Progenitor cell of endocrine pancreas (in vitro differentiated cells): ENCODE measurements around the gene SCPEP1.

- PRO-cap, result unidirectional peak, plus-strand start at chr17:54967648; bidirectional peak, plus-strand start at chr17:54967828, minus-strand start at chr17:54967722
Observed at GRCh38 chr17:54967468-54968108, 866 bp downstream of the COX11 start.

DNA sequence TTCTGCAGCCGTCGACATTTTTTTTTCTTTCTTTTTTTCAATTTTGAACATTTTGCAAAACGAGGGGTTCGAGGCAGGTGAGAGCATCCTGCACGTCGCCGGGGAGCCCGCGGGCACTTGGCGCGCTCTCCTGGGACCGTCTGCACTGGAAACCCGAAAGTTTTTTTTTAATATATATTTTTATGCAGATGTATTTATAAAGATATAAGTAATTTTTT is 282 bp downstream of the HLF start:
- PRO-cap, result no peak

DNA sequence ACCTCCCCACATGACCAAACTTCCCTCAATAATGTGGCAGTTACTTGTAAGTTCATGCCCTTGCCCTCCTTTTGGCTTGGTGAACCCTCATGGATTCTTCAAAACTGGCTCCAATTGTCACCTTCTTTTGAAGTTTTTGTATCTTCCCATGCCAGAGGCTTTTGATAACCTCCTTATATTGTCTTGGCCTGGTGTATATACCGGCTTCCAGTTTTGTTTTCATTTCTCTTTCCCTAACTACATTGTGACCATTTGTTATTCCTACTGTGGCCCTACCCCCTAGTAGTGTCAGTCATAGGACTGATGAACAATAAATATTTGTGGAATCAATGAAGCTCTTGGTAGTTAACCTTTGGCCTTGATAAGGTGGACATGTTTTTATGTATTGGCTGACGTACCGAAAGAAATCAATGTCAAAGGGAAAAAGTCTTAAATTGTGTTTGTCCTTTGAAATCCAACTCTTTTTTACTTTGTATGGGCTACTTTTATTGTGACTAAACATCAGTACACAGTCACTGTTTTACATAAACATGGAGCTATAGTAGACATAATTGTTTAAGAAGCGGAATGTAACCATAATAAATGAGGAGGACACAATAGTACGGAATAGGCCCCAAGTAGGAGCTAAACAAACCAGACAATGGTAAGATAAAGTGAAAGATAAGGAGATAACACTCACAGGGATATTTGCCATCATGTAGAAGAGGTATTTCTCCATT is 109.7 kb upstream of the MMD start:
- PRO-cap, result no peak

DNA sequence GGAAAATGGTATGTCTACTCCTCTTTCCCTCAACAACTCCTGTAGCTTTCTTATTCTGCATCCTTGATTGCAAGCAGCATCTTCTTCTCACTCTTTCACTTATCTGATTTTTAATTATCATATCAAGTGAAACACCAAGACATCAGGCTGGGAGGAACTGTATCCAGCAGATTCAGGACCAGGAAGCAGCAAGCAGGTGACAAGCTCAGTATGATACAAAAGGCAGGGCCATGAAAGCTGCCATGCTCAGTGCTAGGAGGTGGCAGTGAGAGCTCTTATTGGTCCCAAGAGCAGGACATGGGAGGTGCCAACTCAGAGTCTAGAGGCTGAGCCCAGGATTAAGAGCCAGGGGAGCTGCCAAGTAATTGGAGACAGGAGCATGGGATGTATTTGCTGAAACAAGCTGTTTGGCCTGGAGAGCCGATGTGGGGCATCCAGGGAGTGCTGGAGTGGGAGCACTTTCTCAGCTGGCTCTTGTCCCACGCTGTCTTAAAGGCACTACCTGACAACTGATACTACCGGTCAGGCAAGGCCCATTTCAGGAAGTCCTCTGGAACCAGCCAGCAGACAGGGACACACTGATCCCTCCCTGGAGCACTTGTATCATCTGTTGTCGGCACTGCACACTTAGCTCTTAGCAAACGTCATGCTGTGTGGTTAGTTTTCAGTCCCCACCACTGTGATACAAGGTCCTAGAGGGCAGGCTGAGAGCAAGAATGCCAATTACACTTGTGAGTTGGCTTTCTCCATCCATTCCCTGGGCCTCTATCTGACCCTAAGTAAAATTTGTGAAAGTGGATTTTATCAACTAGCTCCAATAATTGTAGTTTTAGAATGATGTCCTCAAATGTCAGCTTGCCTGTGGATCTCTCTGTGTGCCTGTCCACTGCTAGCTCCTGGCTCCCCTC is 19.3 kb downstream of the ANKFN1 start:
- PRO-cap, result no peak

GRCh38 chr17:56577701-56578282 is 15.7 kb upstream of the NOG start:
- PRO-cap, result no peak

DNA sequence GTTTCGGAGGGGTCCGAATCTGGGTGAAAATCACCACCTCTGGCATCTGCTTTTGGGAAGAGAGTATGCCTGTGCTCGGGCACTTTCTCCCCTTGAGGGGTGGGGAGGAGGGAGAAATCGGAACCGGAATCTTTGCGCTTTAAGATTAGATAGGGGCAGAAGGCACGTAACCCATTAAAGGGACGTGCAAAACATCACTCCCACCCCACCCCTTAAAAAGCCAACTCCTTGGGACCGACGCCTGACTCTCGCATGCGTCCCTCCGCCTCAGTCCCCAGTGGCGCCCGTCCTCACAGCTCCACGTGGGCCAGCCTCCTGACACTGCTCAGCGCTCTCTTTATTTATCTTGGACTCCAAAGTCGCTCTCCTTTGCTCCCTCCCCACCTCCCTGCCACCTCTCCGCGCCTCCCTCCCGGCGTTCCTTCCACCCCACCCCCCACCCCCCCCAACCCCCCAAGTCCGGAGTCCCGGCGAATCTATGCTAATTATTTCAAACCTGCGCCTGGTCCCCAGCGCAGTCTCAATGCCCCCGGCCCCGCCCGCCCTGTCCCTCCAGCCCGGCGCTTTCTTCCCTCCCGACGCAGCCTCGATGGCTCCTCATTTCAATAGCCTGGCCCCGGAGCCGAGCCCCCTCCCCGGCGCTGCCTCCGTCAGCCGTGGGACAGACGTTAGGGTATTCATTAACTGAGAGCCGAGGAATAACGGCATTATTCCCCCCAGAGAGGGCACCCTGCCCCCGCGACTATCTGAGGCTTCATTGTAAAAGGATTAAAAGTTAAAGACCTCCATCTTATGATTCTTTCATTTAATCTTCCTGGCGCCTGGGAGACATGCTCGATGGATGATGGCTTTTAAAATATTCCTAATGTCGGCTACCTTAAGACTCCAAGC is 3.1 kb downstream of the NOG start:
- PRO-cap, result no peak

DNA sequence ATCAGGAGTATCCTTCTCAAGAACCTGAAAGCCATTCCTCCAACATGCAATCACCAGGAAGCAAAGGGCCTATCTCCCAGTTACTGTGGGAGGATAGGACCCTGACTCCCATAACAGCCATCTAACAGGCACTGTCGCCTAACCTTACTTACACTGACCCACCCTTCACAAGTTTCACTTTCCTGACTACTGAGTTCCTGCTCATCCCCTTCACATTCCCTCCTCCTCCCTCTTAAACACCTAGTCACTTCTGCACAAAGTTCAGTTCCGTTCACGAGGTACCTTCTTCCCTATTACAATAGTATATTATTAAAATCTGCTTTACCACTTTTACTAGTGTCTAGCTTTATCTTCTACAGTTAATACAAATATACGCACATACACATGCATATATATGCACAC is 1.2 kb downstream of the C17orf67 start:
- PRO-cap, result no peak

- PRO-cap, result no peak
Observed at GRCh38 chr17:56861646-56862346, 27.8 kb downstream of the DGKE start.

GRCh38 chr17:56950650-56951089 is 10.2 kb downstream of the COIL start:
- PRO-cap, result no peak

DNA sequence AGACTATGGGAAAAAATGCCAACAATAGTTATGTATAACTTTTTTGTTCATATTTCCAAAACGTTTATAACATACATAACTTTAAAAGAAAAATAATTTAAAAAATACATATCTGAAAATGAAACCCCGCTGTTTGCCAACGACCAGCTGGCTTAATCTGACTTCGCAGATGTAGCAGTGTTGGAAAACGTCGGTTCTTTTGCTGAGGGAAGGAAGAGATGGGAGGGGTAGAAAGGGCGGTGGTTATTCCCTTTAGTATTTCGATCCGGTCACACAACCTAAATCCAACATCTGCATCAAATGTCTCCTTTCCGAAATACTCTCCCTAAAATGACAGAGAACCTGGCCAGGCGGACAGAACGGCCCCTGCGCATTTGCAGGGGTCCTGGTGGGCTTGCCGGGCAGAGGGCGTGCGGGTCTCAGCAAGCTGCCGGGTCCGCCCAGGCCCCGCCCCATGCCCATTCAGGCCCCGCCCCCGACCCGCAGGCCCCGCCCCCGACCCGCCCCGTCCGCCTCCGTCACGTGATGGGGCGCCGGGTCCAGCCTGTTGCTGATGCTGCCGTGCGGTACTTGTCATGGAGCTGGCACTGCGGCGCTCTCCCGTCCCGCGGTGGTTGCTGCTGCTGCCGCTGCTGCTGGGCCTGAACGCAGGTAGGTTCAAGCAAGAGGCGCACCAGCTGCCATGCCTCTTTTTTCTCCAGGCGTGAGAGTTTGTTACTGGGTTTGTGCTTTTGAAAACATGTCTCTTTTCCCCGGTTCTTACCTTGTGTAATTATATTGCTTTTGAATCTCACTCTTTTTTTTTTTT is at the start of gene SCPEP1:
Gene SCPEP1 (plus strand): TSS at position 547 of the 808 bp plus-strand sequence.
- PRO-cap, result bidirectional peak, plus-strand start at position 569 of the sequence, minus-strand start at position 421 of the sequence

DNA sequence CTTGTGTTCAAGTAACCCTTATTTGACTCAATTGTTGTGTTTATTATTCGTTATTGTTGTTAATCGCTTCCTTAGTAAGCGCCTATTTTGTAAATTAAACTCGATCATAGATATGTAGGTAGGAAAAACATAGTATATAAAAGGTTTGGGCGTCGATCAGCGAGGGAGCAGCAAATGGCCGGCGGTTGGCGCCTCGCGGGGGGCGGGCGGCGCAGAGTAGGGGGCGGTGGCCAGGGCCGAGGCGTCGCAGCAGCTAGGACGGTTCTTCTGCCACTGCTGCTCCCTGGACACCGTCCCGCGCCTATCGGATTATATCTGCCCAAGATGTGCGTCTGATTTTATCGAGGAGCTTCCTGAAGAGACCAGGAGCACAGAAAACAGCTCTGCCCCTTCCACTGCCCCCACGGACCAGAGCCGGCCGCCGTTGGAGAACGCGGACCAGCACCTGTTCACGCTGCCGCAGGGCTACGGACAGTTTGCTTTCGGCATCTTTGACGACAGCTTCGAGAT is 39.7 kb upstream of the AKAP1 start:
- PRO-cap, result no peak

- PRO-cap, result no peak
Observed at GRCh38 chr17:57105414-57106454, 20.7 kb downstream of the AKAP1 start.

GRCh38 chr17:57110884-57111519 is 26.0 kb downstream of the AKAP1 start:
- PRO-cap, result no peak

- PRO-cap, result no peak
Observed at GRCh38 chr17:57292789-57293456, 36.6 kb downstream of the MSI2 start.

- PRO-cap, result no peak
Observed at GRCh38 chr17:57352278-57352940, 96.1 kb downstream of the MSI2 start.

DNA sequence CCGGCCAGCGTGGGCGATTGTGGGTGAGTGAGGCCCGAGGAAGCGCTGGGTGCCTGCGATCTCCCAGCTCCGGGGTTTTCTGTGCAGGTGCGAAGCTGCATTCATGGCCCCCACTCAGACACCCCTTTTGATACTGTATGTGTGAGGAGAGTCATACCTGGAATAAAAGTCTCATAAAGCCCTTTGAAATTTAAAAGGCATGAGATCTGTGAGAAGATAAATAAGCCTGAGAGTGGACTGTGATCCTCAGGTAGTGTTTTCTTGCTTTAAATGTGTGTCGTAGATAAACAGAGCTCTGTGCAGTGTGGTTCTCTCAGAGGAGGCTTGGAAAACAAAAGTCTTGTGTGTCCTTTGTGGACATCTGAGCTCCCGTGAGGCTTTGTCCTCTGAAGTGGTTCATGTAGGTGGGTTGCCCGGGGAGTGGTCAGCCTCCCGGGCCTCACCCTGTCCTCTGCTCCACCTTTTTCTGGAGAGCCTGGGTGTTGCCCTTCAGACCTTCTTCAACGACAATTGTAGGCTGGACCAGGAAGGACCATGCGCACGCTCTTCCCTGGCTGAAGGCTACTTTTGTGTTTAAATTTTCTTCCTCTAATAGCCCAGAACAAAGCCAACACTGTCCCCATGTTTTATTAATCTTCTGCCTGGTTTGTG is 151.0 kb downstream of the MSI2 start:
- PRO-cap, result no peak

GRCh38 chr17:57434736-57435435 is 178.6 kb downstream of the MSI2 start:
- PRO-cap, result no peak

DNA sequence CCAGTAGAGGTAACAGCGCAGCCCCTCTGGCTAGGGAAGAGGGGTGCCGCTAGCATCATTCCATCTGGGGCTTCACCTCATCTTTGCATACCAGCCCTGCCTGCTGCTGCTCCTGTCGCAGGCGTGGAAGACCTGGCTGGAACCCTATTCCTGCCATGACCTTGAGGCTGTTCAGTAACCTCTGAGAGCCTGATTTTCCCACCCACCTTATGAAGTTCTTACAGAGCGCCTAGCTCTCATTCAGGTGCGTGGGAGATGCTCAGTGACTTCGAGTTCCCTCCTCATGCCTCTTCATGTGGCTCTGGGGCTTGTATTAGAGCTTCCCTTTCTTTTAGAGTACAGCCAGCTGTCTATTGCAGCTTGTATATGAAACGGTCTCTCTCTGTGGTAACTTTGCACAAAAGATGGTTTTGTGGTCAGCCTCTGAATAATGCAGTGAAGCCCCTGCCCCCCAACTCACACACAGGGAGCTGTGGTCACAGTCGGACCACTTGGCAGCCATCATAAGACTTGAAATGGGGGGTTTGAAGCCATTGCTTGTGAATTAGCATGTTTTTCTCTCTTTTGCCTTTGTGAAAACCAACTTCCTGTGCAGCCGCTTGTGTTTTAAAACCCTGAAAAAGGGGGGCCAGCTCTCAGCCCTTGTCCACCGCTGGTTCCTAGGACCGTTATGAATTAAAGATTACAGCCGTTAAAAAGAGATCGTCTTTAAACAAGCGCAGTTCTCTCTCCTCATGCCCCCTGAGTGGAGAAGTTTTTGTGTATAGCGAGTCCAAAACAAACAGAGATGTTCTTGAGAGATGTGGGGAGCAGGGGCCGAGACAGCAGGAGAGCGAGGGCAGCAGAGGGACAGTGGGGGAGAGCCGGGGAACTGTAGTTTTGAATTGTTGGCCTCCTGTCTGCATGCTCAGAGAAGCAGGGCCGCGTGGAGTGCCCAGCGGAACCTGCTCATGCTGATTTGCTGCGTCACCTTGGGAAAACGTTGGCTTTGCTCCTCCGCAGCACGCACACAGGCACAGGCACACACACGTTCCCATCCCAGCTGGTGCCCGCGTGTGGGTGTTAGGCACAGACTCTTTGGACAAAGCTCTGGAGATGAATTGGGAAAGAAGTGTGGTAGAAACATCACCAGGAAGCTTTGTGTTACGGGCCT is 198.9 kb downstream of the MSI2 start:
- PRO-cap, result no peak

GRCh38 chr17:57508580-57509218 is 236.4 kb downstream of the CCDC182 start:
- PRO-cap, result no peak

DNA sequence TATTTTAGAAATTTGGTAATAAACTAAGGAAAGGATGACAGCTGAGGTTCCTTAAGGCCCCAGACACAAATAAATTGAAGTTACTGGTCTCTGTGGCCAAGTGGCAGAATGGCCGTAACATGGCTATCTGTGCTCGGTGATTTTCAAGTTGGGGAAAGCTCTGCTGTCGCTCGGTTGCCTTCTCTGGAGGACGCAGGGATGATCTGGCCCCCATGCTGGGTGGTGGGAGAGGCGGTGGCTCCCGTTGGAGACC is 166.0 kb downstream of the CCDC182 start:
- PRO-cap, result no peak